Calu3 (cell line): ENCODE measurements around the genes PPARGC1A, DHX15 and SEPSECS.

DNA sequence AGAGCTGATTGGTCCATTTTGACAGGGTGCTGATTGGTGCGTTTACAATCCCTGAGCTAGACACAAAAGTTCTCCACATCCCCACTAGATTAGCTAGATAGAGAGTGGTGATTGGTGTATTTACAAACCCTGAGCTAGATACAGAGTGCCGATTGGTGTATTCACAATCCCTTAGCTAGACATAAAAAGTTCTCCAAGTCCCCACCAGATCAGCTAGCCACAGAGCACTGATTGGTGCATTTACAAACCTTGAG is 73.2 kb upstream of the SLIT2 start:
- PRO-cap: no peak

DNA sequence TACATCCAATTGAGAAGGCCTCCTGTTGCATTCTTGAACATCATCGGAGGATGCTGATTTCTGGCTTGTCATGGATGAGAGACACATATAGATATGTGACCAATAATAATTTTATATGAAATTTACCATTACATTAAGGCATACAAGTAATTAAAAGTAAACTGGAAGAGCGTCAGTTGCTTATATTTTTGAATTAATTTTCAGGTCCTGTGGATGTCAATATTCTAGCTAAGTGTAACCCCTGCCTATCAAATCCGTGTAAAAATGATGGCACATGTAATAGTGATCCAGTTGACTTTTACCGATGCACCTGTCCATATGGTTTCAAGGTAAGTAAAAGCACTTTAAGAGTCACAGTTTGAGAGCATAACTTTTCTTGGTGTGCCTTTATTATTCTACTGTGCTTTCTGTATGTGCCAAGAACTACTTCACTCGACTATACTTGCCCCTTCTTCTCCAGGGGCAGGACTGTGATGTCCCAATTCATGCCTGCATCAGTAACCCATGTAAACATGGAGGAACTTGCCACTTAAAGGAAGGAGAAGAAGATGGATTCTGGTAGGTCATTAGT is 133.1 kb upstream of the PACRGL start:
- PRO-cap: no peak

DNA sequence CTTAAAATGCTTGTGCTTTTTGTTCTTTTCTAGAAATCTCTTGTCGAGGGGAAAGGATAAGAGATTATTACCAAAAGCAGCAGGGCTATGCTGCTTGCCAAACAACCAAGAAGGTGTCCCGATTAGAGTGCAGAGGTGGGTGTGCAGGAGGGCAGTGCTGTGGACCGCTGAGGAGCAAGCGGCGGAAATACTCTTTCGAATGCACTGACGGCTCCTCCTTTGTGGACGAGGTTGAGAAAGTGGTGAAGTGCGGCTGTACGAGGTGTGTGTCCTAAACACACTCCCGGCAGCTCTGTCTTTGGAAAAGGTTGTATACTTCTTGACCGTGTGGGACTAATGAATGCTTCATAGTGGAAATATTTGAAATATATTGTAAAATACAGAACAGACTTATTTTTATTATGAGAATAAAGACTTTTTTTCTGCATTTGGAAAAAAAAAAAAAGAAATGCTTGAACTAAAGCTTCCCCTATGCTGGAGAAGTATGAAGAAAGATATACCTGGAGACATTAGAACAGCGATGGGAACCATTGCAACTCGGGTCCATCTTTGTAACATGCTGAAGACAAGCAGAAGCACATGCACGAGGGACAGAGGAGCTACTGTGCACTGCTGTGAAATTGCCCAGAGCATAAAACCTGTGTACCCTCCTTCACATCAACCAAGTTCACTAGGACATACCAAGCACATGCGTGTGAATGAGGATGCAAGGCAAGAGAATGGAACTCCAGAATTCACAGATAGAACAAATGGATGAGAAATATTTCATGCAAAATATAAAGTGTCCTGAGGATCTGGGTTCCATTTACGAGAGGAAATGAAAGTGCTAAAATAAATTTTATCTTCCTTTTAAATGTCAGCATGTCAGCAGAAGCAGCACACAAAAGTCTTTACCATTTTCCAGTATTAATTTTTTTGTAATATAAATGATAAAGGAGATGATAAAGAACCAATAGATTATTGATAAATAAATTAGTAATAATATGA is 81.2 kb upstream of the PACRGL start:
- PRO-cap: no peak

DNA sequence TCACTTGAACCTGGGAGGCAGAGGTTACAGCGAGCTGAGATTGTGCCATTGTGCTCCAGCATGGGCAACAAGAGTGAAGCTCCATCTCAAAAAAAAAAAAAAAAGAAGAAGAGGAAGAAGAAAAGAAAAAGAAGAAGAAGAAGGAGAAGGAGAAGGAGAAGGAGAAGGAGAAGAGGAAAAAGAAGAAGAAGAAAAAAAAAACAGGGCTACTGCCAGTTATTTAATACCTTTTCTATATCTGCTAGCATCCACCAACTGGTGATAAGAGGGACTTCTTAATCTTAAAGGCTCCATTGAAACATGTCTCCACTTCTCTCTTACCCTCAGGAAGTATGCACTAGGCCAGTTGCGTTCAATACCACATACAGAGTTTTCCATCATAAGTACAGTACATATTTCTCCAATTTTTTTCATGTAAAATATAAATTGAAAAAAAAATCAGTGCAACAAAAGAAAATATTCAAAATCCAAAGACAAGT is 228.7 kb downstream of the KCNIP4 start:
- PRO-cap: no peak

- PRO-cap: no peak
These were observed 1.4 kb downstream of the ADGRA3 start for GRCh38 chr4:22514456-22514817.

- PRO-cap: no peak
These were observed 284.4 kb upstream of the ADGRA3 start for GRCh38 chr4:22800362-22800656.

DNA sequence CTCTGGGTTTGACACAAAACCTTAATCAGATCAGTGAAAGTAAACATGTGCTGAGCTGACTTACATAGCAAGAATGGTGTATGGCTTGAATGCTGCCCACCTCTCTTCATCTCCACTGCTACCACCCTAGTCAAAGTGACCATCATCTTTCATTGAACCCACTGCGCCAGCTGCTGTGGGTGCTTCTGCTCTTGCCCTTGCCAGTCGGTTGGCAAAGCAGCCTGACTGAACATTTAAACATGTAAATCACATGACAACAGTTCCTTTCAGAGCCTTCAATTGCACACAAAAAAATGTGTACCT is 360.2 kb upstream of the ADGRA3 start:
- PRO-cap: no peak

DNA sequence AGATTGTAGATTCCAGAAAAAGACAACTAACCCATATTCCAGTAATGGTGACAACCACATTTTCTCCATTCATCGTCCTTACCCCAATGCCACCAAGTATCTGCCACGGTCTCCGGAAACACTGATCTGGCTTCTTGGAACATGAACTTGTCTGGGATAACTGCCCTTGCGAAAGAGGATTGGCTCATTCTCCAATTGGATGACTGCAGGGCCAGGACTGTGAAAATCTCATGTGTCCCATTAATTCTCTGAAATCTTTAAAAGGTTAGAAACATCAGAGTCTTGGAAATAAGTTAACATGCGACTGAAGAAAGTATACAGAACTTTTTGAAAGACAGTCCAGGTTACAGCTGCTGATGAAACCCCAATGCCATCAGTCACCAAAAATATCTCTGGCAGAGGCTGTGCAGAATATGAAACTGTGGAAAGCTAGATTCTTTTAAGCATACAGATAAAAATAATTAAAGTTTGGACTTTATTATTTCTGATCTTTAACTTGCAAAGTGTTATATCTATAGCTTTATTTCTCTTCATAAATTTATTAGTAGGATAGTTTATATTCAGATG is 496.9 kb downstream of the PPARGC1A start:
- PRO-cap: no peak

DNA sequence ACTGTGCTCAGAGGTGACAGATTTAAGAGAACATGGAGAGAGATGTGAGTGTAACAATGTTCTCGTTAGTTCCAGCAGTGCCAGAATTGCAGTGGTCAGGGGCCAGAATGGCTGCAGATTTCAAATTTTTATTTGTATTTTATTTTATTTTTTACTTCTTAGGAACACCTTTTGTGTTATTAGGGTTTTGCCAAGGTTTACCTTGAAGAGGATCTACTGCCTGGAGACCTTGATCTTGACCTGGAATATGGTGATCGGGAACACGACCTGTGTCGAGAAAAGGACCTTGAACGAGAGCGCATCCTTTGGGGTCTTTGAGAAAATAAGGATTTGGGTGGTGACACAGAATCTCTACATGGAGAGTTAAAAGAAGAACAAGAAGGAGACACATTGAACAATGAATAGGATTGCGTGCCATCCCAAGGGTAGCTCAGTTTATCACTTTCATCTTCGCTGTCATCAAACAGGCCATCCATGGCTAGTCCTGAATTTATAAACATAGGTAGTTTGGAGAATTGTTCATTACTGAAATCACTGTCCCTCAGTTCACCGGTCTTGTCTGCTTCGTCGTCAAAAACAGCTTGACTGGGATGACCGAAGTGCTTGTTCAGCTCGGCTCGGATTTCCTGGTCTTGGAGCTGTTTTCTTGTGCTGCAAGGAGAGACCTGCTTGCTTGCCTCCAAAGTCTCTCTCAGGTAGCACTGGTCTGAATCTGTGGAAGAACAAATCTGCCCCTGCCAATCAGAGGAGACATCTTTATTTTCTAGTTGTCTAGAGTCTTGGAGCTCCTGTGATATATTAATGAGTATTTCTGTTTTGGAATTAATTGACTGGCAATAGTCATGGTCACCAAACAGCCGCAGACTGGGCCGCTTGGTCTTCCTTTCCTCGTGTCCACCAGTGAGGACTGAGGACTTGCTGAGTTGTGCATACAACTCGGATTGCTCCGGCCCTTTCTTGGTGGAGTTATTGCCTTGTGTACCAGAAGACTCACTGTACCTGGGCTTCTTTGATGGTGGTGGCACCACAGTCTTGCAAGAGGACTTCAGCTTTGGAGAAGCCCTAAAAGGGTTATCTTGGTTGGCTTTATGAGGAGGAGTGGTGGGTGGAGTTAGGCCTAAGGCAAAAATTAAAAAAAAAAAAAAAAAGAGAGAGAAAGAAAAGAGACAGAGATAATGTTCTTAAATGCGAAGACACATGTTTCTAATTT is 76.0 kb downstream of the PPARGC1A start:
- PRO-cap: no peak

DNA sequence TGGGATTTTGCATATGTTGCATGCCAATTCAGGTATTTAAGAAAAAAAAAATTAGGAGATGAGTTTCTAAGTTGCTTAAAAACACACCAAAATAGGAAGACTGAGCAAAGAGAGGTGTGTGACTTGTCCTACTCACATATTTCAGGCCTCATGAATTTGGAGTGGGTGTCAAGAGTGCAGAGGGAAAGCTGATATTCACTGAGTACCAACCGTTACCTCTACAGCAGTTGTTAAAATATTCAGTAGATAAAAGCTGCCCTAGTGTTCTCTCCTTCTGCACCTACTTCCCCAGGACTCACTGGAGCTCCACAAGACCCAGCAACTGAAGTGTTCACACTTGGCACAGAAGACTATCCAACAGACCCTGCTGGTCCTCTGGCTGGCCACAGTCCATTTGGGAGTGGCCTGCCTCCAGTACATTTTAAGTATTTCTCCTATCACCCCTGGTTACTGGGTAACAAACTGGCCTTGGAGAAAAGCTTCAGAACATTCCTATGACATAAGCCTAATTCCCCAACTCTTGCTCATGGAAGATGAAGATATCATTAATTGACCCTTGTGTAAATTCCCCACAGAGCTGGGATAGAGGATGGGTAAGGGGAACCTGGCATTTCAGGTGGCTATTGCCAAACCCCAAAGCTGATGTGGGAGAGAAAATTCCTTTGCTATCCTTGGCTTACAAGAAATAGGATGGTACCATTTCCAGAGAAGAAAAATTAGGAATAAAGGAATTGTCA is 70.7 kb downstream of the PPARGC1A start:
- PRO-cap: no peak

DNA sequence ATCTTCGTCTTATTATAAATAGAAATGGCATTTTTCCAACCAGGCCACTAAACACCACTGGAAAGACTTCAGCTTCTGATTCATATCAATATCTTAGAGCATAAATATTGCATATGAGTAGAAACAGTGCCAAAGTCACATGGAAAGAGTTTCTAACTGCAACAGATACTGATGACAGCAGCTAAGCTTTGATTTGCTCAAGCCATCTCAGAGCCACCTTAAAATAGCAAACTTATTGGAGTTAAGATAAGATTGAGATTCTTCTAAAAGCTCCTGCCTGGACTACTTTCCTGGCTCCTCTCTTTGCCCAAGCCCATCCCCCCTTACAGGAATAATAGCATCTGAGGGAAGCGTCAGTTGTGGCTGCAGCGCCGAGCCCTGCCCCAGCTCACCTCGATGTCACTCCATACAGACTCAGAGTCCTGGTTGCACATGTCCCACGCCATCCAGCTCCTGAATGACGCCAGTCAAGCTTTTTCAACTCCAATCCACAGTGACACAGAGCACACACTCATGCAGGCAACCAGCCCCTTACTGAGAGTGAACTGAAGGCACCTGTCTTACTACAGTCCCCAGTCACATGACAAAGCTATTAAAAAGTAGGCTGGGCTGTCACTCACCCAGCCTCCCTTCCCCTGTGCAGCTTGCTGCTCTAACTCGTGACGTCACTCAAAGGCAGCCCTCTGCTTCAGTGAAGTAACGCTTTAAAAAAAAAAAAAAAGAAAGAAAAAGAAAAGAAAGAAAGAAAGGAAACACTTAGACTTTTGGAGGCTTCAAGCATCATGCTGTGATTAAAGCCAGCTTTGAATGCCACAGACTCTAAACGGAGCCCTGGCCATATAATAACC is at the start of gene PPARGC1A:
TSS of gene PPARGC1A (minus strand) at position 536 of the 848 bp plus-strand sequence.
- PRO-cap: bidirectional peak, plus-strand start at position 638 of the sequence, minus-strand start at position 536 of the sequence

- PRO-cap: bidirectional peak, plus-strand start at chr4:23945971, minus-strand start at chr4:23945833
These were observed 55.7 kb upstream of the PPARGC1A start for GRCh38 chr4:23945355-23946054.

- PRO-cap: no peak
These were observed 221.5 kb upstream of the PPARGC1A start for GRCh38 chr4:24111351-24111757.

GRCh38 chr4:24224490-24225009 is 334.7 kb upstream of the PPARGC1A start:
- PRO-cap: no peak

GRCh38 chr4:24471956-24472307 is 112.4 kb downstream of the DHX15 start:
- PRO-cap: no peak

- PRO-cap: bidirectional peak, plus-strand start at chr4:24473084, minus-strand start at chr4:24472854
These were observed 111.6 kb downstream of the DHX15 start for GRCh38 chr4:24472615-24473281.

GRCh38 chr4:24572675-24573043 is 11.7 kb downstream of the DHX15 start:
- PRO-cap: no peak

DNA sequence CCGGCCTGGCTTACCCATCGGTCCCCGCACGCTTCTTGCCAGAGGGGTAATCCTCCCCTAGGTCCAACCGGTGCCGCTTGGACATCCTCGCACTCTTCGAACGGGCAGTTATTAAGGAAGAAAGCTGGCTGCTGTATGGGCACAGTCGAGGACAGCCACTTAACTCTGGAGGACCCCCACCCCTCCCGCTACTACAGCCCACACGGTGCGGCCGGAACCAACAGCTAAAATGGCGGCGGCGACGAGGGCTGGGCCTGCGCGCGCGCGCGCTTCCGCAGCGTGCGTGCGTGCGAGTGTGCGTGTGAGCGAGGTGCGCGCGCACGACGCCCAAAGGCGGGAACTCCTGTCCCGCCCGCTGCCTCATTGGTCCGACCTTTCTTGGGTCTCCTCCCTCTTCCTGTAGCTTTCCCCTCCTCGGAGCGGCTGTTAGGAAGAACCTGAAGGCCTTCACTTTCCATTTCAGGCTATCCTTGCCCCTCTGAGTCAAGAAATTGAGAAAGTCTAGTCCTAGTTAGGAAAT is at the start of gene DHX15:
TSS of gene DHX15 (minus strand) at position 246 of the 520 bp plus-strand sequence.
- PRO-cap: bidirectional peak, plus-strand start at position 405 of the sequence, minus-strand start at position 222 of the sequence

- PRO-cap: no peak
These were observed 39.7 kb downstream of the LGI2 start for GRCh38 chr4:24990962-24991438.

GRCh38 chr4:25160233-25161133 is at the start of gene SEPSECS:
TSS of gene SEPSECS (minus strand) at chr4:25160449.
- PRO-cap: bidirectional peak, plus-strand start at chr4:25160725, minus-strand start at chr4:25160449